Measurements from ENCODE around the genes MARCHF5 and RBP4.

GRCh38 chr10:91295490-91295836, 75.0 kb downstream of the PCGF5 start:
- PRO-cap, result no peak

- PRO-cap, result no peak
Measured at GRCh38 chr10:91563930-91564345, 68.9 kb downstream of the PPP1R3C start.

DNA sequence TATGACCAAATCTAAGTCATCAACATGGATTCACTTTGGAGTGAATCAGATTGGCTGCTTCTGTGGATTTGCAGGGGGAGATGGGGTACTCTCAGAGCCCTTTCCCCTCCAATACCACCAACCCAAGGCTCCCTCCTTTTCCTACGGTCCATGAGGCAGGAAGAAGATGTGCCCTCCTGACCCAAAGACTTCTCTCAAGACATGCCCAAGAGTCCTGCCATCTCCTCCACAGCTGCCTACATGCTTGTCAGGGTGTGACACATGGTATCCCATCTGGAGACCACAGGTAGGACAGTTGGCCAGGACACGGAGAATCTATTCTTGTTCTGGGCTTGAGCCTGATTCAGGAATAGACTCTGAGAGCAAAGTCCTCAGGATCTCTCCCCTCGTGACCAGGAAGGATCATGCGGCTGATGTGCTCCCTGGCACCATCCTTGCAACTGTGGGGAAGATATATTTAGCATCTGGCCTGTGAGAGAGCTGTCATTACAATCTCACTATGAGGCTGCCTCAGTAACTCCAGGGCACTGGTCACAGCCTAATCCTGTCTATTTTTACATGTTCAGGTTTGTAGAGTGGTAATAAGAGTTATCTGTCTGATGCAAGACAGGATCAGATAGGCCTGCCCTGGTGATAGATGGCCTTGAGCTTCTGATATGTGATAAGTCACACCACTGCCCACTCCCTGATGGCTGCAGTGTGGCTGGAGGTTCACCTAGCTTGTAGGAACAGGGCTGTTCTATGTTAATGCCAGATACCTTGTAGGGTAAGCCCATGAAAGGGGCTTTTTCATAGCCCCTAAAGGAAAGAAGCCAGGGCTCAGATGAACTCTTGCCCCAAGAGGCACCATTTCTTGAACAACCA, 50.8 kb downstream of the PPP1R3C start:
- PRO-cap, result no peak

DNA sequence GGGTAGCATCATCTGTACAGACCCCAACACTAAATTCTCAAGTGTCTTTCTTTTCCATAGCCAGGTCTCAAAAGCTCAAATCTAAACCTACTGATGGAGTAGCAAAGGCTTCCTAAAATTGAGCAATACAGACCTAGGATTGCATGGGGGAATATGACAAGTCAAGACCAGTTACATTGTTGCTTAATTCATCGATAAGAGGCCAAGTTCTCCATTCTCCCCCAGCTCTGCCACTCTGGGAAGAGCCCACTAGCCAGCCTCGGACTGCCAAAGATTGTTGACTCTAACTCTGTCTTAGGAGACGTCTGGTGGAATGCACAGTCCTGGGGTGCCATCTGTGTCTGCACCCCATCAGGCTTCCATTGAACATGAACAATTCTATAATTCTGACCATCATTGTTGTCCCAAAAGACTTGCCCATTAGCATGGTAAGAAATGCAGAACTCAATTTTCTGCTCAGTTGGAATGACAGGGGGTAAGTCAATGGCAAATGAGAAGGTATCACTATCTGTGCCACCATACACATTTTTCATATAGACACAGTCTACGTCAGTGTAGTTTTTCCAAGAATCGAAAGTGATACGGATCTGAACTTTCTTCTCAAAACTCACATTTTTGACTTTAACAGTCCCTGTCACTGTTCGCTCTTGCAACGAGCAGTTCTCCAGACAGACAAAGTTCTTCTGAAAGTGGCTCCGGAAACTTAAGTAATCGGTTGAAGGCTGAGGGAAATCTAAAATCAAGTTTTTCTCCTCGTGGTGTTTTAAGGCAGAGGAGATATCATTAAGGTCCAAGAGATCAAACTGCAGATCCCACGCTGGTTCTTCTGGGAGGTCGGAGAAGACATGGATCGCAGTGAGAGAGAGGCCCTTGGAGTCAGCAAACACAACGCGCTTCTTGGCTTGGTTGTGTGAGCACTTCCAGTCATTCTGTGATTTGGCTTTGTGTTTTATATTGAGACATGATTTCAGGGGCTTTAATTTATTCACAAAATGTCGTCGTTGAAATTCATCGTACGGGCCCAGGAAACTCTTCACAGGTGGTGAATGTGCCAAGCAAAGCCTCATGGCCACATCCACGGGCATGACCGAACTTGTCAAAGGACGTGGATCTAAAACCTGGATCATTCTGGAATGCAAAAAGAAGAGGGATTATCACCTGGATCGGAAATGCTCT, 2.7 kb downstream of the PPP1R3C start:
- PRO-cap, result no peak

DNA sequence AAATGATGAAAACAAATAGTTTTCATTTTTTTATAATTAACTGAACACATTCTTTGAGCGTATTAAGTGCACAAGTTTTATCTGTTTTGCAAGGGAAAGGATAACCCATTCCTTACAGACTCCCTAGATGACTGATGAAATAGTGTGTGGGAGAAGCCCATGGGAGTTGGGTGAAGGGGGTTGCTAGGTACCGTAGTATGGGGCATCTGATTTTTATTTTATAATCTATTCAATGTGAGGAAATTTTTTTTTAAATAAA, 1.3 kb downstream of the BTAF1 start:
- PRO-cap, result no peak

DNA sequence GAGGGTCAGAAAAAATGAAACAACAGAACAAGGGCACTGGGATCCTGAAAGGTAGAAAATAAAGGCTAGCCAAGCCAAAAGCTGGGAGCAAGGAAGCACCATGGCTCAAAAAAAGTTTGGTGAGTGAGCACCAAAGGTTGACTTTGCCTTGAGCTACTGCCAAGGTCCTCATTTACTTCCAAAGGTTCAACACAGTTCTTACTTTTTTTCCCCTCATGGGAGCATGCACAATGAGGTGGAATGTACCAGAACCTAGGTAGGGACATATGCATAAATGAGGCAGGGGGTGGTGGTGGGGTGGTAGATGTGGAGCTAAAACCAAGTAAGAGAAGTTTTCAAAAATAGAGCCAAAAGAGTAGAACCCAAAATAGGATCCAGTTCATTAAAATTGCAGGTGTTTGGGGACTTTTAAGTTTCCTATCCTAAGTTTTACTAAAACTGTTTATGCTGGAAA, 182.7 kb downstream of the CPEB3 start:
- PRO-cap, result no peak

GRCh38 chr10:92109998-92110951, 180.6 kb downstream of the CPEB3 start:
- PRO-cap, result no peak

DNA sequence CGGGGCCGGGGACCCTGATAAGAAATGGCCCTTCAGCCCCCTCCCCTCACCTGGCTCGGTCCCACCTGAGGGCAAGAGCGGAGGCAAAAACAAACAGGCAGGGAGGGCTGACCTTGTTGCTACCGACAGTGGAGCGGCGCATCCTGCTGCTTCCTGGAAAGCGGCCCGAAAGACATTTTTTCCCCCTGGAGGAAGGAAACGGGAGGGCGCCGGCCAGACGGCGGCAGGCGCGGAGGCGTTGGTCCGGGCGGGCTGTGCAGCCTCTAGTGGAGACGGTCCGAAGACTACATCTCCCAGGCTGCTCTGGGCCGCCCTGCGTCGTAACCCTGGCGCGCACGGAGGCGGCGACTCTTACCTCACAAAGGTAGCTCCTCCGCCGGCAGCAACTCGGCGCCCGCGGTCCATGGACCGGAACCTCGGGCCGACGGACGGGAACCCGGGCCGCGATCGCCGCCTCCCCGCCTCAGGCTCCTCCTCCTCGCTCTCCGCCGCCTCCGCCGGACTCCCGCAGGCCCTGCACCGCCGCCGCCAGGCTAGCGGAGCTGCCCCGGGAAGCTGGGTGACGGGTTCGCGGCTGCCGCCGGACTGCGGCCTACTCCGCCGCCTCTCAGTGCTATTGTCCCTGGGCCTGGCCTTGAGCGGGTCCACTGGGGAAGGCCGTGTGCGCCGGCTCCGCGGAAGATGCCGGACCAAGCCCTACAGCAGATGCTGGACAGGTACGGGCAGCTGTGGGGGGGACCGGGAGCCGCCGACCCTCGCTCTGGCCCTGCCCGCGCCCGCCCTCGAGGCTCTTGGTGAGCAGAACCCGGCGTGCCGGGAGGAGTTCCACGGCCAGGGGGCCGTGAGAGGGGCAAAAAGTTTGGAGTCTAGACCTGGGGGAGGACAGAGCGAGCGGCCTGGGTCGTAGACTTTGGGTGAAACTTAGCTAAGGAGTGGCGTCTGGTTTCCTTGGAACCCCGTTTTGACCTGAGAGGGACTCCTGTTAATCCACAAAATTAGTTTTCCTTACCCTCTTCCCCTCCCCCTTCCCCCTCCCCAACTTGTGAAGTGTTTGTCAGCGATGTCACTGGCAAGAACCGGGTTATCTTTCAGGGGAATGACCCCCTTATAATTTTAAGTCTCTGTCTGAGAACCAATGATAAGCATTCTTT, at the start of gene MARCHF5:
Gene MARCHF5, plus strand, starts transcription at position 354 of the 1,151 bp plus-strand sequence.
- PRO-cap, result bidirectional peak, plus-strand start at position 414 of the sequence, minus-strand start at position 256 of the sequence; unidirectional peak, minus-strand start at position 1,078 of the sequence

- PRO-cap, result unidirectional peak, minus-strand start at chr10:92483603
Measured at GRCh38 chr10:92483381-92483714, 90.5 kb downstream of the IDE start.

GRCh38 chr10:92760620-92761039, 70.9 kb downstream of the HHEX start:
- PRO-cap, result no peak

GRCh38 chr10:92826551-92827116, 21.7 kb upstream of the EXOC6 start:
- PRO-cap, result no peak

GRCh38 chr10:92848642-92849465, 534 bp downstream of the EXOC6 start:
- PRO-cap, result bidirectional peak, plus-strand start at chr10:92848797, minus-strand start at chr10:92848736

DNA sequence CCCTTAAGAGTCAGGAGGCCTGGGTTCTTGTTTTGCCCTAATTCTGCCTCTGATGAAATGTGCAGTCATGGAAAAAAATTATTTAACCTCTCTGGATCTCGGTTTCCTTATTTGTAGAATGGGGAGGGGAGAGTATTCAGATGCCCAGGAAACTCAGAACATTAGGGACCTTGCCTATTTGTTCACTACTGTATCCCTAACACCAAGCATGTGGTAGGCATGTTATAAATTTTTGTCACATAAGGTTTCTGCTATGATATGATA, 1.3 kb downstream of the EXOC6 start:
- PRO-cap, result no peak

GRCh38 chr10:93417045-93417907, 64.9 kb downstream of the MYOF start:
- PRO-cap, result no peak

DNA sequence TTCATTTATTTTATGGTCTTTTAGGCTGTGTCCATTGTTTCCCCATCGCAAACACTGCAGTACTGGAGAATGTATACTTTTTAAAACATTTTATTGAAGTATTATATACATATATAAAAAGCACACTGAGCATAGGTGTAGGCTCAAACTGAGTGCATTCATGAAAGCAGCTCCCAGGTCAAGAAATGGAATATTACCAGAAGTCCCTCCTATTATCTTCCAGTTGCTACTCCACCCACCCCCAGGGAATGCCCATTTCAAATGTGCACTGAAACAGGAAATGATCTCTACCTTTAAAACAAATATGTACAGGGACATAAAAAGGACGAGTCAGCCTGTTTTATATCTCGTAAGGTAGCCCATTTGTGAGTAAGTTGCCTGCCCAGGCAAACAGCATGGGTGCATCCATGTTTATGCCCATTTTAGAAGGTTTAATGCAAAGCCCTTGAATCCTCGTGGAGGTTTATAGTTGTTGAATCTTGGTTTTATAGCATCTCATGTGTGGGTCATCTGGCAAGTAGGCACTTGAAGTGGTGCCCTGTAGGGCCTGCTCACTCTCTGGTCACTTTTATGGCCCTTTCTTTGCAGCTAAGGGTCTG, 10.4 kb downstream of the FFAR4 start:
- PRO-cap, result bidirectional peak, plus-strand start at position 146 of the sequence, minus-strand start at position 56 of the sequence; bidirectional peak, plus-strand start at position 345 of the sequence, minus-strand start at position 186 of the sequence

DNA sequence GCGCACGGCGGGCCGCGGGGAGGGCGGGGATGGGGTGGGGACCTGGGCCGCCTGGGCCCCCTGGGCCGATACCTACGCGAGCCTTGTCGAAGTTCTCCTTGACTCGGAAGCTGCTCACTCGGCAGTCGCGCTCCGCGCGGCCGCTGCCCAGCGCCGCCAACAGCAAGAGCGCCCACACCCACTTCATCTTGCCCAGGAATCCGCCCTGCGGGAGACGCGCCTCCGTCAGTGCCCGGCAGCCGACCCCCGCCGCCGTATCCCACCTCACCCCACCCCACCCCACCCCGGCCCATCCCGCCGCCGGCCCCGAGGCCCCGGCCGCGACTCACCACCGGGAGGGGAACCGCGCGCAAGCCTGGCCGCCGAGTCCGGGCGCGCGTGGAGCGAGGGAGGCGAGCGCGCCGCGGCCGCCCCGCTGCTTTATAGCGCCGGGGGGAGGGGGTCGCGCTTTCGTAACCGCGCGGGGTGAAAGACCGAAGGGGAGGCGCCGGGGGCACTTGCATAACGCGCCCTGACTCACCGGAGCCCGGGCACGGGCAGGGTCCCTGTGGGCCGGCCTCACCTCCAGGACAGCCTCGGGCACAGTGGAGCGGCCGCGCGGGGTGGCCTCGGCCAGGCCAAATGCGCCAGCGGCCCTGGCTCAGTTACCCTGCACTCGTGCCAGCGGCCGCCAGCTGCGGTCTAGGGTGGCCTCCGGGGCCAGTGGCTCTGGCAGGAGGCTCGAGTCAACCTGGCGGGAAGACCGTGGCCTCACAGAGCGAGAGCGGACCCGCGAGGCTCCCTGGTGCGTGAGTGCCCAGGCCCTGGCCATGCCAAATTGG, at the start of gene RBP4:
Gene RBP4, minus strand, starts transcription at position 394 of the 821 bp plus-strand sequence.
- PRO-cap, result bidirectional peak, plus-strand start at position 572 of the sequence, minus-strand start at position 306 of the sequence

- PRO-cap, result no peak
Measured at GRCh38 chr10:93896608-93897133, 2.9 kb downstream of the SLC35G1 start.

GRCh38 chr10:93991698-93992336, 1.9 kb upstream of the PLCE1 start:
- PRO-cap, result bidirectional peak, plus-strand start at chr10:93992066, minus-strand start at chr10:93991944

DNA sequence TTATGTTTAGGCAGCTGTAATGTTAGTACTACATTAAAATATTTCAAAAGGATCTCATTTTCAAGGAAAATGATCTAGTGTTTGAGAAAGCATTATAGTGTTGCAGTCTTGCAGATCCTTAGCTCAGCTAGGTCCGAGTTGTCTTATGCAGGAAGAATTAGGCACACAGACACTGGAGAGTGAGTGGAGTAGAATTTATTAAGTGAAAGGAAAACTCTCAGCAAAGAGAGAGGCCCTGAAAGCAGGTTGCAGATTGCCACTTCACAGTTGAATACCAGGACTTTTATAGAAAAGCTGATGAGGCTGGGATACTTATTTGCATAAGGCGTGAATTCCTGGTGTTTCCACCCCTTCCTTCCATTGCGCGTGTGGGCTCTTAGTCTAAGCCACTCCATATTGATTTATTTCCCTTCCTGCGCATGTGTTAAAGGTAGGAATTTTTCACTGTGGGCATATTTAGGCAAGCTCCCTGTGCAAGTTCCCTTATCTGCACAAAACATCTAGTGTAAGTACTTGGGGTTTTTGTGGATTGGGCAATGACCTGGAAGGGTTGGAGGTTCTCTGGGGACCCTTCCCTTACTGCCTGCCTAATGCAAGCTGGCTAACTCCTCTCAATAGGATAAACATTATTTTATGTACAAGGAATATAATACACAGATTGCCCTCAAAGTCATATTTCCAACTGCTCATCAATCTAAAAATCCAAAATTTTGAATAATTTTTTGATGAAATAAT, 861 bp upstream of the CYP2C18 start:
- PRO-cap, result no peak

- PRO-cap, result no peak
Measured at GRCh38 chr10:95044259-95045239, 24.7 kb downstream of the CYP2C8 start.